Prostate gland (tissue), 2 donors: Measurements from ENCODE around the genes CPHXL2 and CENPN.

GRCh38 chr16:75401940-75402813 lies 31.1 kb downstream of the CFDP1 start:
- PRO-cap = no peak
- RAMPAGE, long total RNA, 2 experiments = no peak in any of the 2 experiments

DNA sequence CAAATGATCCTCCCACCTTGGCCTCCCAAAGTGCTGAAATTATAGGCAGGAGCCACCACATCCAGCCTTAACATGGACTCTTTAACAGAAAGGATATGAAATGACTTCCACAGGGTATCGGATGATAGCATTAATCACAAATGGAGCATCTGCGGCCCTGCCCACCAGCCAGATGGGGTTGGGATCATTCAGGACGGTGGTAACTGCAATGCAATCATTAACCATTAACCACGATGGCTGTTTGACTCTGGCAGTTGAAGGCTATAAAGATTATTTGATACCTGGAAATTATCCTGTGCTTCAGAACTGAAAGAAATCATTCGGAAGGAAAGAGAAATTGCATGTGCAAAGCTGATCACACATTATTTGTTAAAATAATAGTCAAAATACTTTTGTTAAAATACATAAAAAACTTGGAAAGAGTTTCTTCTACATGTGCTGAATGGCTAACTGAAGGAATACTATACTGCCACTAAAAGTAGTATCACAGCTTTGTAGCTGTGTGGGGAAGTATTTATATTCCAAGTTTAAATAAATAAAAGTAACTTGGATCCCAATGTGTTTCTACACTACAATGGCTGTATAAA lies 5.4 kb upstream of the CHST5 start:
- PRO-cap = no peak
- RAMPAGE, long total RNA, 2 experiments = no peak in any of the 2 experiments

DNA sequence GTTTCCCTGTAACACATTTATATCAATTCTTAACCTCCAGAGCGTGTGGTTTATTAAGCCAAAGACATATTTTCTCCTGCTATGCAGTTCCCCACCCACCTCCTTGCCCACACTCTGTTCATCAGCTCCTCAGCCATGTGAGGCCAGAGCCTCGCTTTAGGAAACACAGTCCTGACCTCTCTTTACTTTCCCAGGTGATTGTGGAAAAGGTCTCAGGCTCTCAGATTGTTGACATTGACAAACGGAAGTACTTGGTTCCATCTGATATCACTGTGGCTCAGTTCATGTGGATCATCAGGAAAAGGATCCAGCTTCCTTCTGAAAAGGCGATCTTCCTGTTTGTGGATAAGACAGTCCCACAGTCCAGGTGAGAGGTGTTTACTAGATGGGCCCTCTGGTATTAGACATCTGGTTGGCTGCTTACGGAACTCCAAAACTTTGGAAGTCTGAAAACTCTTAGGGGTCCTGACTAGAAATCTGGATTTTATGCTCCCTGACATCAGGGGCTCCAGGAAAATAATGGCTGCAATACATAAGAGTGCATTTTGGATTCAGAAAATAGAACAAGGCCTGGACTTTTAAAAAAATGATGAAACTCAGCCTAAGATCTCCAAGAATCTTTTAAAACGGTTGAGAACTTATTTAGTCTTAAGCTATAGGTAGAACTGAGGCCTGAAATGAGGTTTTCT lies 1.8 kb downstream of the GABARAPL2 start:
- PRO-cap = no peak
- RAMPAGE, long total RNA, 2 experiments = no peak in any of the 2 experiments

GRCh38 chr16:75594435-75594918 lies 28.3 kb downstream of the GABARAPL2 start:
- PRO-cap = no peak
- RAMPAGE, long total RNA, 2 experiments = no peak in any of the 2 experiments

GRCh38 chr16:75621163-75621567 lies 1.9 kb downstream of the ADAT1 start:
- PRO-cap = no peak
- RAMPAGE, long total RNA, 2 experiments = no peak in any of the 2 experiments

DNA sequence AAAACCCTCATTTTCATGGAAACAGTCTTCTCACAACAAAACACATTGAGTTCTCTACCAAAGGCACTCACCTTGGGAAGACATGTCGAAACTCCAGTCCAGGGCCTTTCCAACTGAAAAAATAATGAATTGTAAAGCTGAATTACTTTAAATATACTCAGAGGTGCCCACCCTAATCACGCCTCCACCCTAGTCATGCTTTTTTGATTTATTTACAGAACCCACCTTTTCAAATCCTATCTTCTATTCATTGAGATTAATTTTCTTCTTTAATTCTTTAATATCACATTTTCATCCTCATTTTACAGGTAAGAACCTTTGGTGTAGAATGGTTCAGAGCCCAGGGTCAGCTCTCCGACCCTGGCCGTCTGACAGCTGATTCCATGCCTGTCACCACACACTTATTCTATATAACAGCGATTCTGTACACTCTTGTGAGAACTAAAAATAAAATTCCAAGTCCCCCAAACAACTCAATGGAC lies at the start of gene CPHXL2:
CPHXL2 (minus strand) TSS at position 94 of the 482 bp plus-strand sequence.
- PRO-cap = no peak
- RAMPAGE, long total RNA, 2 experiments = no peak in any of the 2 experiments

DNA sequence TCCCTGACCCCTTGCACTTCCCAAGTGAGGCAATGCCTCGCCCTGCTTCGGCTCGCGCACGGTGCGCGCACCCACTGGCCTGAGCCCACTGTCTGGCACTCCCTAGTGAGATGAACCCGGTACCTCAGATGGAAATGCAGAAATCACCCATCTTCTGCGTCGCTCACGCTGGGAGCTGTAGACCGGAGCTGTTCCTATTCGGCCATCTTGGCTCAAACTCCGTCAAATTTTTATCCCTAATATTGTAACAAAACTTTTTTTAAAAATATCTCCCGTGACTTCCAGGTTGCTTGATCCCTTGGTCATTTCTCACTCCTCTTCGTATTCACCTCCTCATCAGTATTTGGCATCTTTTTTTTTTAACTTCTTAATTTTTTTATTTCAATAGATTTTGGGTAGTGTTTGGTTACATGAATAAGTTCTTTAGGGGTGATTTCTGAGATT lies 101.5 kb upstream of the CPHXL start:
- PRO-cap = no peak
- RAMPAGE, long total RNA, 2 experiments = no peak in any of the 2 experiments

DNA sequence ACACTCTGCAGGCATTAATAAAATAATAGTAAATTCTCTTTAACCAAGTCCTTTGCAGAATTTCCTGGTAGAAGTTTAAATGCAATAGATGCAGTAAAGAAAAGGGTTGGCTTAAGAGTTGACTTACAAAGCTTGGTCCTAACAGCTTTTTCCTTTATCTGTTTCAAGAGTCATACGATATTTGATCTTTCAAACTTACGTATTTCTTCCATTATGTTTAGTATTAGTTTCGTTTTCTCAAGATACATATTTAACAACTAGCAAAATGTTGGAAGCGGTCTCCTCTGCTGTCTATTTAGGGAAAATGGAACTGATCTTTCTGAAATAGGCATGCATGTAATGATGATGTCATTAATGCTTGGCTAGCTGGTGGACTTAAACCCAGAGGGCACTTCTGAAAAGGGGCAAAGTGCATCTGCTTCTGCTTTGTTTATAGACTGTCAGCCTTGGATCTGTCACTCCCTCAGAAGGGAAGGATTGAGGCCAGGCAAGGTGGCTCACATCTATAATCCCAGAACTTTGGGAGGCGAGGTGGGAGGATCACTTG lies 185.3 kb downstream of the WWOX start:
- PRO-cap = no peak
- RAMPAGE, long total RNA, 2 experiments = no peak in any of the 2 experiments

GRCh38 chr16:78317921-78318399 lies 218.5 kb downstream of the WWOX start:
- PRO-cap = no peak
- RAMPAGE, long total RNA, 2 experiments = no peak in any of the 2 experiments

DNA sequence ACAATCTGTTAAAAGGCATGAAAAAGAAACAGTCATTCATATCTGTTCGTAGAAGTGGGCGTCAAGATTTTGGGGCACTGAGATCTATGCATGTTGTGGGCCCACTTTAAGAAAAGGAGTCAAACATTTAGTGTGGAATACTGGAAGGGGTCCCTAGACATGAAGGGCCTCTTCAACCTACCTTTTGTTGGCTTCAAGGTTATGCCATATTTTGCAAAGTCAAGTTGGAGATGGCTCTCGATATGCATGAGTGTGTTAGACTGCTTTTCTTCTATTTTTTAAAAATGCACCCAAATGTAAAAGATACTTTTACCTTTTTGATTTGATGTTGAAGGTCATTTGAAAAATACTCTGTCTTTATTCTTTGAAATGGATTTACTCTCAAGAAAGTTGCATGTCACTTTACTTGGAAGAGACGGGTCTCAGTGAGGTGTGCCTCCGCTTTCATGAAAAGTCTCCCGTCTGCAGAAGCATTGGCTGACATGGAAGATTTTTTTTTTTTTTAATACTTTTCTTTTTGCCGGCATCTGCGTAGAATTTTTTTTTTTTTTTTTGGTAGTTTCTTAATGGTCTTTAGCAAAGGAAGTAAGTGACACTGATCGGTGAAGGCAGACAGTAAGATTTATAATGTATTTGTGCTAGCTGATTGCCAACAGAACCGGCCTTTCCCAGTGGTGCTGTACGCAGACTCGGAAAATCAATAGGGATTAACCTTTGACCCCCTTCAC lies 383.6 kb downstream of the WWOX start:
- PRO-cap = no peak
- RAMPAGE, long total RNA, 2 experiments = no peak in any of the 2 experiments

DNA sequence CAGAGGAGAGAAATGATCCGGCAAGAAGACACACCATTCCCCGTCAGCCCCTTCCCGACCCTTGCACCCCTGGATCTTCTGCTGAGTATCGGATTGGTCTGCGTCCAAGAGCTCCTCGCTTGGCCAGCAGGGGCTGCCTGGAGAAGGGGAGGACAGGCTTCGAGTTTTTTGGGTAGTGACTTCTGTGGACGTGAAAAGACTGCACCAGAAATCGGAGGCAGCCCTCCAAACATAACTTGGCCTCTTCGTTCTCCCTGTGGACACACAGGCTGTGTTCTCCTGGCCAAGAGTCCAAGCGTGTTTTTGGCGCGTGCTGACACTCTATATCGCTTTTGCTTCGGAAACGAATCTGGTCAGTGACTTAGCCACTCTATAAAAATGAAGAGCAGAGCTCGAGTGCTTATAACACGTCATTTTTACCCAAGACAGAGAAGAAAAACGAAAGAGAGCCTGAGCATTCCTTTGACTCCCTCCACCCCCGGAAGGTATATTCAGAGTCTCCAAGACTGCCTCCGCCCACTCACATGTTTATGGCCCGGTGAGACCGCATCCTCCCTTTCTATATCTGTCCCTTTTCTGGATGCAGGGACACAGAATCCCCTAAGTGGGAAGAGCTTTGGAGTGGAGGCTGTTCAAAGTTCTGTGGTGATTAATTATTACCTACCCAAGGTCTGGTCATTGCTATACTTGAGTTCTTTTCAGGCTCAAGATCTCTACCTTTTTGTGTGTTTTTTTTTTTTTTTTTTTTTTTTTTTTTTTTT lies 406.7 kb downstream of the WWOX start:
- PRO-cap = no peak
- RAMPAGE, long total RNA, 2 experiments = no peak in any of the 2 experiments

- PRO-cap = no peak
- RAMPAGE, long total RNA, 2 experiments = no peak in any of the 2 experiments
Measured at GRCh38 chr16:78646967-78647567, 547.6 kb downstream of the WWOX start.

- PRO-cap = no peak
- RAMPAGE, long total RNA, 2 experiments = no peak in any of the 2 experiments
Measured at GRCh38 chr16:78714766-78715223, 615.3 kb downstream of the WWOX start.

- PRO-cap = no peak
- RAMPAGE, long total RNA, 2 experiments = no peak in any of the 2 experiments
Measured at GRCh38 chr16:79253114-79253679, 347.3 kb downstream of the MAF start.

DNA sequence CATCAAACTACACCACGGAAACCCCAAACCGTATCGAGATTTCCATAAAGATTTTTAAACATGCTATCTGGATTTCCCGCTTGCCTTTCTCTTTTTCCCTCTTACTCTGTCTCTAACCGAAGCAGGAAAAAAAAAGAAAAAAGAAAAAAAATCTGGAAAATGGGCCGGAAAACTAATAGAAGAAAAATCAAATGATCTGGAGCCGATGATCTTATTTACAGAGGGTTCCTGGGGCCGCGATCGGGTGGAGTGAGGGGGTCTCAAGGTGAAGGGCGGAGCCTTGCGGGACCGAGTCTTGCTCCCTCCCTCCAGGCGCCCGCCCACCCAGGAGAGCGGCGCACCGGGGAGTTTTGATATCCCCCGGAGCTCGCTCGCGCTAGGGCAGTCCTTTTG lies 11.2 kb downstream of the MAF start:
- PRO-cap = unidirectional peak, plus-strand start at position 327 of the sequence
- RAMPAGE, long total RNA, 2 experiments = no peak in any of the 2 experiments

DNA sequence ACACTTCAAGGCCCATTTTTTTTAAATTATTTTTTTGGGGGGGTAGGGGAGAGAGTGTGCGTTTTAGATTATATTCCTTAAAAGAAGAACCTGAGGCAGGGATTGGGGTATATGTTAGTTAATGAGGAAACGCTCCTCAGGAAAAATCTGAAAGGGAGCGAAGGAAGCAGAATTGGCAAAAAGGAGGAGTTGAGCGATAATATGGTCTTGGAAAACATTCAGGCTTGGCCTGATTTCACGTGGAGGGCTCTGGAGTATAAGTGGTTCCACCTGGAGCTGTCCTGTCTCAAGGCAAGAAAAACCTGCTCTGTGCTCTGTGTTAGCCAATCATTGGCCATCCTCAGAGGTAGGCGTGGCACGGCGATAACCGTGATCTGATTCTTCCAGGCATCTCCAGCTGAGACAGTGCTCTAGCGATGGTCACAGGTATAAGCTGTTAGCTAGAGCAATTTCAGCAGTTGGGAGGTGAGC lies 450.4 kb upstream of the MAF start:
- PRO-cap = no peak
- RAMPAGE, long total RNA, 2 experiments = no peak in any of the 2 experiments

DNA sequence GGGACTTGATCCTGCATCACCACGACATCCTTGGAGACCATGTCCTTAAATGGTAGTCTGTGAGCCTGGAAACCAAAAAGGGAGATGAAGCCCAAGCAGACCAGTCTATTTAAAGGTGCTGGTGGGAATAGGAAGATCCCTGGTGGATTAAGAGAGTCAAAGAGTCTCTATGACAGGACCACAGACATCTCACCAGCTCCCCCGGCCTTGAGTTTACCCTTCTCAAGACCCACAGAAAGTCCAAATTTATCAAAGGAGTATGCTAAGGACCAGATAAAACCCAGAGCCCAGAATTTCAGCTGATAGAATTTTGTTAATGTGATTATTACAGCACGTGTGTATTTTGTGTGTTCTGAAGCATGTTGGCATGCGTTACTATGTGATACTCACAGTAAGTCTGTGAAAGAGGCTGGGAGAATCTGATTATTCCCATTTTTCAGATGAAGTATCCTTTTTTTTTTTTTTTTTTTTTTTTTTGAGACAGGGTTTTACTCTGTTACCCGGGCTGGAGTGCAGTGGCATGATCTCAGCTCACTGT lies 33.0 kb upstream of the DYNLRB2 start:
- PRO-cap = unidirectional peak, plus-strand start at position 136 of the sequence
- RAMPAGE, long total RNA, 2 experiments = no peak in any of the 2 experiments

DNA sequence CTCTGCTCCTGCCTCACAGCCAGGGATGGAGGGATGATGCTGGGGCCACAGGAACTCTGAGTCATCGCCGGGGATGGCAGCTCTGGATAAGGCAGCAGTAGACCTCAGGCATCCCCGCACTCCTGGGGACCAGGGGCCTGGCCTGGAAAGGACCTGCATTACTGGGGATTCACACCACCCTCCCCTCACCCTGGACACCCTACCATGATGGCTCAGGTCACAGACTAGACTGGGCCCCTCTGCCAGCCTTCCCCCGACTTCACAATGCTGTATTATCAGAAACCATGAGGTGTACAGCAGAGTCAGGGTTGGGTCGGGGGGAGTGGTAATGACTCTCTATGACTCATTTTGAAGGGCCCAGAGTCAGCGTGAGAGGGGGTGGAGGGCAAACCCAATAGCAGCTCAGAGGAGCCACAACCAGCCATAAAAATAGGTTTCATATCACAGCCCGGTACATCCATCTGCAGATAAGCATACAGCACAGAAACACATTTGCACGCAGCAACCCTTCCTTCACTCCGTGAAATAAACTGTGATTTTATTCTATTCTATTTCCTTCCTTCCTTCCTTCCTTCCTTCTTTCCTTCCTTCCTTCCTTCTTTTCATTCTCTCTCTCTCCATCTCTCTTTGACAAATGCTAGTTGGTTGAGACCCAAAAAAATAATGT lies 28.8 kb downstream of the DYNLRB2 start:
- PRO-cap = no peak
- RAMPAGE, long total RNA, 2 experiments = start-site peak on the minus strand in 1 of 2 experiments, centred at position 226 of the sequence, 10 reads per replicate

- PRO-cap = bidirectional peak, plus-strand start at chr16:81007248, minus-strand start at chr16:81007140; bidirectional peak, plus-strand start at chr16:81007561, minus-strand start at chr16:81007430
- RAMPAGE, long total RNA, 2 experiments = start-site peak on the plus strand in 2 of 2 experiments, at chr16:81007168-81007270 at its widest, 69 to 80 reads per replicate
Measured at GRCh38 chr16:81007052-81007870, at the start of gene CENPN. CENPN (plus strand) TSS chr16:81007214.

GRCh38 chr16:81096765-81097334 lies 655 bp upstream of the GCSH start:
- PRO-cap = no peak
- RAMPAGE, long total RNA, 2 experiments = no peak in any of the 2 experiments